Foreskin keratinocyte (primary cell): ENCODE results near the gene SLC49A4.

GRCh38 chr3:122794491-122795707 lies at the start of gene SLC49A4:
TSS of gene SLC49A4 (plus strand) at chr3:122795069.
- RAMPAGE, total RNA = no peak

DNA sequence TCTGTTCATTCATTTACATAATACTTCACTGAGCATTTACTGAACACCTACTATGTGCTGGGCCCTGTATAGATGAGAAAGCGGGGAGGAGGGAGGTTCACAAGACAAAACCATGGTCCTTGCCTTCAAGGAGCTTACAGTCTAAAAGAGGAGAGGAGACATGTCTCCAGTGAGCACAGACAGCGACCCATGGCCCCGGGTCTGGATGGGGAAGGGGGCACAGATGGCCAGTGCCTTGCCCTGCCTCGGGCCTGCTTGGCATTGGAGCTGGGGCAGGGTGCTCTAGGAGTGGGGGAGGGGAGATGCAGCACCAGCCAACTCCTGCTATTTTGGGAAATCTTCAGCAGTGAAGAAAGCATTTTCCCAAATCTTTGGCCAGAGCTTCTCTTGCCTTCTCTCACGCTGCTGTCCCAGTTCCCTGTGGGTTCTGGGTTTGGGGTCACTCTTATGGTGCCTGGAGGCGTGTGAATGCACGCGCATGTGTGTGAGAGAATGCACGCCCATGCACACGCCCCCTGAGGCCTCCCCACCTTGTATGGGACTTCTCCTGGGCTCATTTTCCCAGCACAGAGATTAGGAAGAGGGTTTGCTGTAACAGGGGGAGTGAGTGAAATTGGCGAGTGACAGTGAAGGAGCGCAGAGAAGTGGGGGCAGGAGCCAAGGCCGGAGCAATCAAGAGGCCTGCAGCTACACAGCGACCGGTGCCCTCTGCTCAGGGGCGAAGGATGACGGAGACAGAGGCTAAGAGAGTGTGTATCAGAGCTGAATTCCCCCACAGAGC lies 71.5 kb downstream of the SEMA5B start:
- RAMPAGE, total RNA = no peak

DNA sequence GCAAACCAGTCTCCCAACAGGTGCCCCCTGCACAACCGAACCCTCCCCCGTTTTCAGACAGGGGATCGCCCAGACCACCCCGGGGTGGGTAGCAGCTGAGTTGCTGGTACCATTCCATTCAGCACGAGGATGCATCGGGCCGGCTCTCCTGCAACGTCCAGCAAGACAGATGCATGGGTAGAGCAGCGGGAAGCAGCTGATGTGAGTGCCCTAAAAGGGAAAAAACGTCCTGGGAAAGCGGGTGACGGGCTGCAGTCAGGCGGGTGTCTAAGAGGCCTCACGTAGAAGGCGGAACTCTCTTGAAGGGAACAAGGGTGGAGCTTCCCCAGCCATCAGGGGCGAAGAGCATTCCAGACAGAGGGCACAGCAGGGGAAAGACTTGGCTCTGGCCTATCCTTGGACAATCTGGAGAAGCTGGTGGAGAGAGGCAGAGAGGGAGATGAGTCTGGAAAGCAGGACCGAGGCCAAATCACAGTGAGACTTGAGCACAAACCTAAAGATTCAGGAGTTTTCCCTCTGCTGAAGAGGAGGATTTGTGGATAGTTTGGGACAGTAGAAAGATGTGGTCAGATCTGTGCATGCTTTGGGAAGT lies 70.8 kb downstream of the SEMA5B start:
- RAMPAGE, total RNA = no peak

- RAMPAGE, total RNA = no peak
Measured at GRCh38 chr3:122978132-122978714, 49.3 kb downstream of the SEMA5B start.

GRCh38 chr3:123070435-123070982 lies 3.7 kb downstream of the PDIA5 start:
- RAMPAGE, total RNA = no peak

- RAMPAGE, total RNA = no peak
Measured at GRCh38 chr3:123138748-123139589, 62.8 kb upstream of the SEC22A start.

GRCh38 chr3:123314300-123315591 lies 113.0 kb downstream of the SEC22A start:
- RAMPAGE, total RNA = no peak

DNA sequence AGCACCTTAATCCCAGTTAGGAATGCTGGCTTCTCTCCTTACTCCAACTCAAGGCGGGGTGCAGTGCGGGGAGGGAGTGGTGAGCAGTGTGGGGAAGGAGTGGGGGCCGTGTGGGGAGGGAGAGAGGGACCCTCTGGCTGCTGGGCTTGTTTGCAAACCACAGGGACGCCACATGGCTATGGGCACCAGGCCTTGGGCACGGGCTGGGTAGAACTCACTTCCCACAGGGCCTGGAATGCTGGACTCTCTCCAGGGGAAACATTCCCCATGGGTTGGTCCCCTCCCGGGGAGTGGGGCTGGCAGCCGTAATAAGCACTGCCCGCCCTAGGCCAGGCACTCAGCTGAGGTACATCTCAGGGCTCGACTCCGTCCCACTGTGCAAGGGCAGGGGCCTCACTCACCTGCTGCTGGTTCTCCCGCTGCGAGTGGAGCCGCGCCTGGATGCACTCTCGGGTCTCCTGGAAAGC lies 96.8 kb downstream of the ADCY5 start:
- RAMPAGE, total RNA = no peak

DNA sequence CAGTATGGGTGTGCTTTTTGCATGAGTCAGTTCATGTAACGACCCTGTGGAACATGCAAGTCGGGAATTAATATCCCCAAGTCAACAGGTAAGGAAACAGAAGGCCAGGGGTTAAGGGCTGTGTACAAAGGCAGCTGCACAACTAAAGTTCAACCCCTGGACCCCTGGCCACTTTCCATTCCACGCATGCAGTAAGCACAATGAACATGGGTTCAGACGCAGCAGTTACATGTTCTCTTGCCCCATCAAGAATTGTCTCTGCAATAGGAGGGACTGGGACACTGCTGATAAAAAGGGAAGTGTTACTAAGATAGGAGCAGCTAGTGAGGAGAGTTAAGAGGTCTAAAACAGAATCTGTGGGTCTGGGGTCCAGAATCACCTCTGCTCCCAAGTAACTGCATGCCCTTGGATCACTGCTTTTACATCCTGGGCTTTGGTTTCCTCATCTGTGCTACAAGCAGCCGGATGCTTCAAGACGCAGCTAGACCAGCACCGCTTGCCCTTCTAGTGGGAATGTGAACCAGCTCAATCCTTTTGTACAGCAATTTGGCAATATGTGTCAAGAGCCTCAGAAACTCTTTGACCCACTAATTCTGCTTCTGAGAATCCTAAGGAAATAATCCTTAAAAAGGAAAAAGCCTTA lies 49.0 kb downstream of the ADCY5 start:
- RAMPAGE, total RNA = no peak

GRCh38 chr3:123412411-123413702 lies 36.0 kb downstream of the ADCY5 start:
- RAMPAGE, total RNA = no peak

DNA sequence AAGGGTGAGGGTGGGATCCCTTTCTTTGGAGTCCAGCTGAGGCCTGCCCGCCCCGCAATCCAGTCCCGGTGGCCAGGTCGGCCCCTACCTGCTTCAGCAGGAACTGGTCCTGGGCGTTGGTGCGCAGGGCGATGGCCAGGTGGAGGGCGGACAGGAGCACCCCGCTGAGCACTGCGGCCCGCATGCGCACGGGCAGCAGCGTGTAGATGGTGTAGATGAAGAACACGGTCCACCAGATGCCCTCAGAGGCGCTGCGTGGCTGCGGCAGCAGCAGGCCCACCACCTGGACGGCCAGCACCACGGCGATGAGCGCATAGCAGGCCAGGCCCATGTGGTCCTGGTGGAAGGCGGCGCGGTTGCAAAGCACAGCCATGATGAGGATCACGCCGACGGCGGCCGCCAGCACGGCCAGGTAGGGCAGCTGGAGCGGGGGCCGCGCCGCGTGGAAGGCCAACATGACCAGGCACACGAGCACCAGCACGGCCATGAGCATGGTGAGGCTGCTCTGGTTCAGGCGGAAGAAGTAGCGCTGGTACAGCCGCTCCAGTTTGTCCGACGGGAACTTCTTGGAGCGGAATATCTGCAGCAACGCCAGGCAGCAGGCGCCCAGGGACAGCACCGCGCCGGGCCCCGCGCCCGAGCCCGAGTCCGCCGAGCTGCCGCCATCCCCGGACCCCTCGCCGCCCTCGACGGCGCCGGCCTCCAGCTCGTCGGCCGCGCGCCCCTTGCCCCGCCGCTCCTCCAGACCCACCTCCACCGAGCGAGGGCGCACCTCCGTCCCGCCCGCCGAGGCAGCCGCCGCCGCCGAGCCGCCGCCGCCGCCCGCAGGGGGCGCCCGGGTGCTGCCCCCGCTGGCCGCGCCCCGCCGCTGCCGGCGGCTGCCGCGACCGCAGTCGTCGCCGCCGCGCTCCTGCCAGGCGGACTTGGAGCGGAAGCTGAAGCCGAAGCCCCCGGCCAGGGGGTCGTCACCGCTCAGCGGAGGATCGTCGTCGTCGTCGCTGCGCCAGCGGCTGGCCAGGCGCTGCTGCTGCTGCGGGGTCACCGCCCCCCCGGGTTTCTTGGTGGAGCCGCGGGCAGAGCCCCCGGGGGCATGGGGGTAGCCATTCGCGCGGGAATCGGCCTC lies 1.2 kb downstream of the ADCY5 start:
- RAMPAGE, total RNA = no peak

DNA sequence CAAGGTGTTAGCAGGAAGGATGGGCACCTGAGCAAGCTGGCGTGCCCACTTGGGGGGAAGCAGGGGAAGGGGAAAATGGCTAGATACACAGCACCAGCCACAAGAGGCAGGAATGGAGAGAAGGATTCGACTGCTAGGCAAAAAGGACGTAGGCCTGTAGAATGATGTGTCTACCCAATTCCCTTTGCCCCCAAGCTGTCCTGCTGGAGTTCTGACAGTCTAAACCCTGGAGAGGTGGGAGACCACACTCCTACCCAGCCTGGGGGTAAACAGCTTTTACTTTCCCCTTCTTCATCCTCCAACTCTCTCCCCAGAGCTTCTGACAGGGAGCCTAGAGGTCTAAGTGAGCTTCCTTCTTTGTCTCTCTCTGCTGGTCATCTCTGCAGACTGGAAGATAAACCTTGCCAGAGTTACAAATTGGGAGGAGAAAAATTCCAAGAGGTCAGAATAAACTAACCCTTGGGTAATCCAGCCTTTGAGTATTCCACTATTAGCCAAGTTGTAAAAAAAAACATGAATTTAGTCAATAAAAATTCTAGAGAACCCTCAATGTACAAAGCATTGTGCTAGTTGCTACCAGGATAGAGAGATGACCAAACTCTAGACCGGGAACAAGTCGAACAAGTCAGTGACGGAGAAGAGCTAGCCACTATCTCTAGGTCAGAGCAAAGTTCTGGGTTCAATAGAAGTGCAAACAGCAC lies 2.0 kb upstream of the ADCY5 start:
- RAMPAGE, total RNA = no peak

GRCh38 chr3:123658089-123658624 lies 73.3 kb upstream of the HACD2 start:
- RAMPAGE, total RNA = no peak

DNA sequence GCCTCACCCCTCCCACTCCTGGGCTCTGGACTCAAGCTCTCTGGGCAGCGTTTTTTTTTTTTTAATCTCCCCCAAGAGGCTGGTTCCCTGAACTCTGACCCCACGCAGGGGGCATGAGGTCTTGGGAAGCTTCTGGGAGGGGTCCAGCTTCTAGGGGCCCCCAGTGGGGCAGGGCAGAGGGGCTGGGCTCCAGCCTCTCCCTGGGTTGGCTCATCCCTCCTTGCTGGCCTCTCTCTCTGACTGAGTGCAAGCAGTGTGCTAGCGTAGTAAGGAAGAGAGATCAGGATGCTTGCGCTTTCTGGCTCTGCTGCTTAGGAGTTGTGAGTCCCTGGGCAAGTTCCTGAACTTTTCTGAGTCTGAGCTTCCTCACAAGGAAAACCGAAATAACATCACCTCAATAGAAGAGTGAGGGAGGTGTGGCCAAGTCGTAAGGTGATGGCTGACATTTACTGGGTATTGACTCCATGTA lies 101.5 kb upstream of the HACD2 start:
- RAMPAGE, total RNA = no peak

- RAMPAGE, total RNA = no peak
Measured at GRCh38 chr3:123949385-123950289, 11.4 kb downstream of the CCDC14 start.

GRCh38 chr3:123953663-123954212 lies 7.3 kb downstream of the CCDC14 start:
- RAMPAGE, total RNA = no peak

DNA sequence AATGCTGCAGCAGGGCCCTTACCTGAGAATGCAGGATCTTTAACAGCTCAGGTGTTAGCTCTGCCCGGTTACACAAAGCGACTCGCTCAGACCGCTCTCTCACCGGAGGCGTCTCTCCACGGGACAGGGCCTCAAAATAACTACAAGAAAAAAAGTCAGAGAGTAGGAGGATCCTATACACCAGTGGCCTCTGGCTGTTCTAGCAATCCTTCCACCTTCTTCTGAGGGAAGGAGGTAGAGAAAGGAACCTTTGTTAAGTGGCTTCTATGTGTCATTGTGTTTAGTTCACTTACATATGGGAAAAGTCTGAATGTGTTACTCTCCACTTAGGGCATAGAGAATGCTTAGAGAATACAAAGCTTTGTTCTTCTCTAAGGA lies 15.1 kb downstream of the ROPN1 start:
- RAMPAGE, total RNA = no peak

DNA sequence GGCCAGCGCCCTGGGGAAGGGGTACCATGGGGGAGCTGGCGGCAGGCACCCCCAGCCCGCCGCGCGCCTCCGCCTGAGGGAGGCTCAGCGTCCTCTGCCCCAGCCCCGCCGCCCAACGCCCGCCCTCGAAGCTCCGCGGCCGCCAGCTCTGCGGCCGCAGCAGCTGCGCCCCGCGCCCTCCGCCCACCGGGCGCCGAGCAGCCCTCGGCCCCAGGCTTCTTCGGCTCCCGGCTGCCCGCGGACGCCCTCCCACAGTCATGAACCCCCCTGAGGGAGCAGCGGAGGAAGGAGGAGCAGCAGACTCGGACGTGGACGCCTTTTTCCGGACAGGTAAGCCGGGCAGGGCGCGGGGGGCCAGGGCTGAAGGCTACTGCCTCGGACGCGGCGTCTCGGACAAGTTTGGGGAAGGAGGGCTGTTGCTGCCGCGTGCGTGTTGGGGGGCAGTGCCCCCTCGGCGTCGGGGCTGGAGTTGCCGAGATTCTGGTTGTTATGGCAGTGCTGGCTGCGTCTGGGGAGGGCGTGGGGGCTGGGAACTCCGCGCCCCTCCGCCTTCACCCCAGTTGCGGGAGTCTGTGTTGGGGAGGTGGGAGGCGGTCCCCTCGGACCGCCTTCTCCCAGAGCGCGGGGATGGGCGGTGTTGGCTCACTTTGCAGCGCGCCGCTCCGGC lies 448 bp downstream of the KALRN start:
- RAMPAGE, total RNA = no peak

DNA sequence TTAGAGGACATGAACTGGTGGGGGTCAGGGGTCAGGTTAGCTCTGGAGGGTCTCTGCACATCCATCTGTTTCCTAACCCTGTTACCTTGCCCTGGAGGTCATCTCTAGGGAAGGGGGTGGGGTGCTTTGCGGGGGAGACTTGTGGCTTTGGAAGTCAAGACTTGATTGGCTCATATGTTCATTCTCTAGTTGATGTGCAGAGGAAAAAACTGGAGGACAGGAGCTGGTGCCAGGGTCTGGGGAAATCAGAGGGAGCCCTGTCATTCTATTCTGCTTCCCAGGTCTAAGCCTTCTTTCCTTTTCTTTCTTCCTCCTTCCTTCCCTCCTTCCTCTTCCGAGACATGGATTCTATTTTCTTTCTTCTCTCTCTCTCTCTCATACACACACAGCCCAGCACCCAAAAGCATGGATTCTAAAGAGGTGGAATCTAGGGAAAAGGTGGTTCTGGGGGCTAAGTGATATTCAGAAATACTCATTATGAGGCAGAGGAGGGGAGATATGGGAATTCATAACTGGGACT lies 1.8 kb downstream of the KALRN start:
- RAMPAGE, total RNA = no peak

DNA sequence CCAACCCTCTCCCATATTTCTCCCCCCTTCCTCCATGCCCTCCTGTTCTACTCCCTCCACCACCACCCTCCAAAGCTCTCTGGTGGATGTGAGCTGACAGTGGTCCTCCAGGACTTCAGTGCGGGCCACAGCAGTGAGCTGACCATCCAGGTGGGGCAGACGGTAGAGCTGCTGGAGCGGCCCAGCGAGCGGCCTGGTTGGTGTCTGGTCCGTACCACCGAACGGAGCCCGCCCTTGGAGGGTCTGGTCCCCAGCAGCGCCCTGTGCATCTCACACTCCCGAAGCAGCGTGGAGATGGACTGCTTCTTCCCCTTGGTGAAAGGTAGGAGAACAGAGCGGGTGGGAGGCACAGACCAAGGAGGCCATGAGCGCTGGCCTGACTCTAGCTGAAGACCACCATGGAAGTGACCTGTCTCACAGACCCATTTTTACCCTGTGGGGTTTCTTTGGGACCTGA lies 167.5 kb upstream of the UMPS start:
- RAMPAGE, total RNA = no peak